ENCODE results near the gene ANKRD36B.

DNA sequence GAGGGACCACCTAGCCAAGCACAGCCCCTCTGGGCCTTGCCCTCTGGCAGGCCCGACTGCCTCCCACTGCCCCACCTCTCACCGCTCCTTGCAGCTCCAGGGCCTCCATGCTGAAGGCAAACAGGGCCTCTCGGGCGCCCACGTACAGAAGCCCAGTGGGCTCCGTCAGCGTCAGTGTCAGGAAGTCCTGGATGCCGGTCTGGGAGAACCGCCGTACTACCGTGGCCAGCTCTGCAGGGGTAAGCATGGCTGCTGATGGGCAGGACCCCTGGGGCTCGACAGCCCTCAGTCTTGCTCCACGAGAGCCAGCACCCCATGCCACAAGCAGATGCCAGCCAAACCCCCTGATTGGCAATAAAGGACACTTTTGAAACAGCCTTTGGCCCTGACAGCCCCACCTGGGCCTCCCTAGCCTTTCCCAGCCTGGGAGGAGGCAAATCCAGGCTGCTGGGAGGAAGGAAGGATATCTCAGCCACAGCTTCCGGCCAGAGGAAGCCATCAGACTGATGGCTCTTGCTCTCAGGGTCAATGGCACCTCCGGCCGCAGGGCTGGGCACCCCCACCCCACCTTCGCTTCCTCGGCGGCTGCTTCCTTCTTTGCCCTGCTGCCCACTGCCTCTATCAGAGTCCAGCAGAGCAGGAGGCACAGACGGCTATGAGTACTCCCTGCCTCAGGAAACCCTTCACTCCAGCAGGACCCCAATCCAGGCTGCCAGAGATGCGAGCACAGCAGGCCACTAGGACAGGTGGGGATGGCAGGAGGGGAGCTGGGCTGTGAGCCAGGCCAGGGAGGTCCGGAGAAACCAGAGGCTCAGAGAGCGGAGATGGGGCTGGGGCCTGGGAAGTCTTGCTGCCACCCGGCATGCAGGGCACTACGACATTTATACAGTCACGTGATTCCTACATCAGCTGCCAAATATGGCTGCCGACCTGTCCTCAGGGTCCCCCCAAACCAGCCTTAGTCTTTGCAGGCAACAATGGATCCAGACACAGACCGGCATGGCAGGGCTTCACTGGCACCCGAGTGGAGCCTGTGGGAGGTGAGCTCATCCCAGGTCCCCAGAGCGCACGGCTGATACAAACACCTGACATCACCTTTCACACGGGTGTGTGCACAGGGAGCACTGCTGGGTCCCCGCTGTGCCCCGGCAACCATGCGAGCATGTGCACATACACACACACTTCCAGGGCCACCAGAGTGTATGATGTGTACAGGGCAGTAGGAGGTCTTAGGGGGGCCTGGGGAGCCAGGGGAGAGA, 3.2 kb downstream of the SEMA4C start:
- RRBS: 91% methylated on average over 3 of the region's 35 CpGs
CAGE:
- cytosol, long polyA plus RNA: no peak
- long polyA plus RNA: no peak
- nucleus, long polyA plus RNA: no peak

DNA sequence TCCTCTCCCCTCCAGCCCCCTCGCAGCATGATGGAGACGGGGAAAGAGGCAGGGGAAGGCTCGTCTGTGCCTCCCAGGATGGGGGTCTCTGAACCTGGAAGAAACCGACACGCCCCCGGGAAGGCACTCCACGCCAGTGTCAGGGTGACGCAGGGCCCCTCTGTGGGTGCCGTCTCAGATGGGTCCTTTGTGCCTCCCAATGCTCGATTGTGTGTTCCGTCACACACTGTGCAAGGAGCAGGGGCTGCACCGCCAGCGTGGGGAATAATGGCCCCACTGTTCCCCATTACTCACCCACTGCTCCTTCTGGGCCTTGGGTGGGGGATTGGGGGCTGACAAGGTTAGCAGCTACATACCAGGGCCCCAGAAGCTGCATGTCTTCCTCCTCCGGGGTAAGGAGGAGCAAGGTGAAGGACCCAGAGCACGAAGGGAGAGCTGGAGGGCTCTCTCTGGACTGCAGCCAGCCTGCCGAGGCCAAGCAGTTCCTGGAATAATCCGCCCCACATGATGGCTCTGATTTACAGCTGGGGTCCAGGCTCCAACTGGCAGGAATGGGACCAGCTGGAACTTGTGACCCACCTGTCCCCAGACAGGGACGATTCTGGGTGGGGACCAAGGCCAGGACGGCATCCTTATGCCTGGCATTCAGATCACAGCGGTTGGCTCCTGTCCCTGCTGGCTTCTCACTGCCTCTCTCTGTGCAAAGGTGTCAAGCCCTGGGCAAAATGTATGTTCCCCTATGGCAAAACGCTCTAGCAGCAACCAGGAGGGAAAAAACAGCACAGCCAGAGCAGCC, 36.2 kb downstream of the FAM178B start:
- RRBS: no CpG with 5 or more reads among the region's 21 CpGs
CAGE:
- cytosol, long polyA plus RNA: no peak
- long polyA plus RNA: no peak
- nucleus, long polyA plus RNA: no peak

- RRBS: no CpG with 5 or more reads among the region's 7 CpGs
CAGE:
- cytosol, long polyA plus RNA: no peak
- long polyA plus RNA: no peak
- nucleus, long polyA plus RNA: no peak
Measured at GRCh38 chr2:96970370-96970929, 15.9 kb downstream of the FAM178B start.

GRCh38 chr2:97560287-97561082, 29.2 kb downstream of the ANKRD36B start:
- RRBS: no CpG with 5 or more reads among the region's 3 CpGs
CAGE:
- cytosol, long polyA plus RNA: no peak
- long polyA plus RNA: no peak
- nucleus, long polyA plus RNA: no peak

- RRBS: no CpG with 5 or more reads among the region's 98 CpGs
CAGE:
- cytosol, long polyA plus RNA: no peak
- long polyA plus RNA: no peak
- nucleus, long polyA plus RNA: start-site peak on the minus strand at chr2:97589818-97589881, 25 reads; start-site peak on the minus strand at chr2:97590252-97590263, 13 reads
Measured at GRCh38 chr2:97589283-97590453, at the start of gene ANKRD36B. Gene ANKRD36B (minus strand): TSS chr2:97589877.

DNA sequence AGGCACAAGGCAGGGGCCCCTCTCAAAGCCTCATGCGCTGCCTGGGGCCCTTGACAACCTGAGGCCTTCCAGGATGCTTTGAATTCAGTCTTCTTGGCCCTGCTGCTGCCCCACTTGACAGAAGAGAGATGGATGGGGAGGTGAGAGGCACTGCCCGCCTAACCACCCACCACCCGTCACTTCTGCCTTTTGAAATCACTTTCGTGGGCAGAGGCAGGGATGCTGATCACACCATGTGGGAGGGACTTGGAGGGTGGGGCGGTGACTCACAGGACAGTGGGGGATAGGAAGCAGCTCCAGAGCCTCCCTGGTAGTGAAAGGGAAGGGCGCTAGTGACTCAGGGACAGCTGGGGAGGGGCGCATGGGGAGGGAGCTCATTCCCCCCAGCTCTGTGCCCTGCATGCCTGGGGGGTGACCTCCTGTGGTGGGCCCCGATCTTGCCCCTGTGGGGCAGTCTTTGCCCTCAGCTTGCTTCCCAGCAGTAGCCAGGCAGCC, 26.7 kb upstream of the COX5B start:
- RRBS: no CpG with 5 or more reads among the region's 8 CpGs
CAGE:
- cytosol, long polyA plus RNA: no peak
- long polyA plus RNA: no peak
- nucleus, long polyA plus RNA: no peak

- RRBS: no CpG with 5 or more reads among the region's 7 CpGs
CAGE:
- cytosol, long polyA plus RNA: no peak
- long polyA plus RNA: no peak
- nucleus, long polyA plus RNA: no peak
Measured at GRCh38 chr2:97707468-97707892, 5.9 kb upstream of the ZAP70 start.

GRCh38 chr2:97788028-97789188, 75.0 kb downstream of the ZAP70 start:
- RRBS: no CpG with 5 or more reads among the region's 19 CpGs
CAGE:
- cytosol, long polyA plus RNA: no peak
- long polyA plus RNA: no peak
- nucleus, long polyA plus RNA: no peak

DNA sequence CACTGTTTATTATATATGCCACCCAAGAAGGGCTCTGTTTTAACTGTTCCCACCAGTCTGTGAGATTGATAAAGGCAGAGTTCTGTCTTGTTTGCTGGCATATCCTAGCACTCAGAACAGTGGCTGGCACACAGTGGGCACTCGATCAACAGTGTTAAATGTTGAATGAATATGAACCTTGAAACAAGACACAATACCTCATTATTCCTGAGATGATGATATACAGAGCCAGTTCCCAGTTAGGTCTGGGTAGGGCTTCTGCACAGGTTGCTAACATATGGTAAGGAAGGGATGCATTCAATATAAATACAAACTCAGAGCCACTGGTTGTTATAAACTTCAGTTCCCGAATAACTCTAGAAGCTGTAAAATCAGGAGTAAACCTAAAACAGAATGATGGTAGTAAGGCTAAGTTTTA, 81.4 kb downstream of the ZAP70 start:
- RRBS: no CpG with 5 or more reads among the region's 2 CpGs
CAGE:
- cytosol, long polyA plus RNA: no peak
- long polyA plus RNA: no peak
- nucleus, long polyA plus RNA: no peak

DNA sequence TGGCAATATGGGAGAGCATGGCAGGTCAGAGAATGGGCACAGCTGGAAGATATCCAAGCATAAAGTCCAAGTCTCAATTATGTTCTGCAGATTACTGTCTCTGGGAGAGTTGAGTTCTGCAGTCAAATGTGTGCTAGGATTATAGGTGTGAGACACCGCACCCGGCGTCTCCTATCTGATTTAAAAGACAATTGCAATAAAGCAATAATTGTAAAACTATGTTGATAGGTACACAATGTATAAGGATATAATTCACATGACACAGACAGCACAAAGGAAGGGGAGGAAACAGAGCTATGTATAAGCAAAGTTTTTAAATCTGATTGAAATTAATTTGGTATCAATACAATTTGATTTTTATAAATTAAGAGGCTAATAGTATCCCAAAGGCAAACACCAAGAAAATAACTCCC, 21.6 kb upstream of the TMEM131 start:
- RRBS: no CpG with 5 or more reads among the region's 3 CpGs
CAGE:
- cytosol, long polyA plus RNA: no peak
- long polyA plus RNA: no peak
- nucleus, long polyA plus RNA: no peak

- RRBS: no CpG with 5 or more reads among the region's 4 CpGs
CAGE:
- cytosol, long polyA plus RNA: no peak
- long polyA plus RNA: no peak
- nucleus, long polyA plus RNA: no peak
Measured at GRCh38 chr2:98139729-98139928, 52.7 kb downstream of the VWA3B start.

DNA sequence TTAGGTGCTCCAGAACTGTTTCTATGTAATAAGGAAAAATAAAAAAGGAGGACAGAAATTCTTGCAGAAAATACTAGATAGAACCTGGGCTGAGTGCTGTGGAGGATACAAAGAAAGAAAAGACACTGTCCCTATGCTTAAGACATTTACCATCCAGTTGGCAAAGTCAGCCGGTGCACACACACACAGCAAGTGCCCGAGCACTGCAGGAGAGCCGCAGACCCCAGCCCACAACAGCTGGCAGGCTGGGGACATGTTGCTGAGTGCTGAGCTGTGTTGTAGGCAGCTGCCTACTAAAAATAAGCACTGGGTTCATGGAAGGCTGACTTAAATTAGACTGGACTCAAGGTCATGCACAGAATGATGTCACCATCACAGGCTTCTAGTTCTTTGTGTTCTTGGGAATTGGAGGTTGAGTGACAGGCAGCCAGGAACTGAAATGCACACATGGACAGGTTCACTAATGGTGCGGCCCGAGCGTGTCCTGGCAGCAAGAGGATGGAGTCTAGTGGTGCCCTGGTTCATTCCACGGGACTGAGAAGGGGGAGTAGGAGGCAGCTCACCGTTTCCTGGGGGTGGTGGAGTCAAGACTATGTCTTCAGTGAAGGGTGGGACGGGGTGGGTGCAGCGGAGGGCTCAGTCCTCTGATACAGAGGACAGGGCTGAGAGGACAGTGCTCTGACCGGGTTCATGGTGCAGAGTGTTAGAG, 71.3 kb downstream of the VWA3B start:
- RRBS: no CpG with 5 or more reads among the region's 11 CpGs
CAGE:
- cytosol, long polyA plus RNA: no peak
- long polyA plus RNA: no peak
- nucleus, long polyA plus RNA: no peak

GRCh38 chr2:98277444-98277855, 68.8 kb upstream of the CNGA3 start:
- RRBS: no CpG with 5 or more reads among the region's 6 CpGs
CAGE:
- cytosol, long polyA plus RNA: no peak
- long polyA plus RNA: no peak
- nucleus, long polyA plus RNA: no peak

DNA sequence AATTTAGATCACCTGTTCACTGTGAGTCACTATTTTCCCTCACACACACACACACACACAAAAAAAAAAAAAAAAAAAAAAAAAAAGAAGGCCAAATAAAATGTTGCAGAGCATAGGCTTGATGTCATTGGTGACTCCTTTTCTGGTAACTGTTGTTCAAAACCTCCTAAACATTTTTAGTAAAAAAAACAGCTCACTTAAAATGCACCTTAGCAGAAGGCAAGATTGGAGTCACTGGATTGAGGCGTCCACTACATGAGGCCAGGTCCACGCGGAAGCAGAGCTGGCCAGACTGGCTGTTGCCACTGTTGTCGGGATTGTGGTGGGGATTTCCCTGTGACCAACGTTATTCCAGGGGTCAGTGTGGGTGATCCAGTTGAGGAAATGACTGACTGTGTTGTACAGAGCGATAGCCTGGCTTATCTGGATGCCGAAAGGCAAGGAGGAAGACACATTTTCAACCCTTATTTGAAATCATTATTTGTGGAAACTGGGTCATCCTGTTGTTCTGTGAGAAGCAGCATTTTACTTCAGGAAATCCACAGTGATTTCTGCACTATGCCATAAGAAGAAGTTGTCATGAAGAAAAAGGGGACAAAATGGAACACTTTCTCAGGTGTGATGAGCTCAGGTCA, 52.0 kb upstream of the CNGA3 start:
- RRBS: no CpG with 5 or more reads among the region's 7 CpGs
CAGE:
- cytosol, long polyA plus RNA: no peak
- long polyA plus RNA: no peak
- nucleus, long polyA plus RNA: no peak

- RRBS: 91% methylated on average over 6 of the region's 24 CpGs
CAGE:
- cytosol, long polyA plus RNA: no peak
- long polyA plus RNA: no peak
- nucleus, long polyA plus RNA: no peak
Measured at GRCh38 chr2:98538712-98539997, 69.2 kb downstream of the COA5 start.

- RRBS: no CpG with 5 or more reads among the region's 5 CpGs
CAGE:
- cytosol, long polyA plus RNA: no peak
- long polyA plus RNA: no peak
- nucleus, long polyA plus RNA: no peak
Measured at GRCh38 chr2:98556498-98557172, 51.7 kb downstream of the COA5 start.

GRCh38 chr2:98582195-98583020, 25.9 kb downstream of the COA5 start:
- RRBS: no CpG with 5 or more reads among the region's 15 CpGs
CAGE:
- cytosol, long polyA plus RNA: no peak
- long polyA plus RNA: no peak
- nucleus, long polyA plus RNA: no peak

GRCh38 chr2:98608736-98609835, 697 bp downstream of the UNC50 start:
- RRBS: 1% methylated on average over 18 of the region's 56 CpGs
CAGE:
- cytosol, long polyA plus RNA: no peak
- long polyA plus RNA: no peak
- nucleus, long polyA plus RNA: no peak

- RRBS: no CpG with 5 or more reads among the region's 4 CpGs
CAGE:
- cytosol, long polyA plus RNA: no peak
- long polyA plus RNA: no peak
- nucleus, long polyA plus RNA: no peak
Measured at GRCh38 chr2:98658721-98659446, 50.5 kb downstream of the UNC50 start.

GRCh38 chr2:98747769-98748174, 16.8 kb upstream of the MGAT4A start:
- RRBS: no CpG with 5 or more reads among the region's 5 CpGs
CAGE:
- cytosol, long polyA plus RNA: no peak
- long polyA plus RNA: no peak
- nucleus, long polyA plus RNA: no peak